Mammary microvascular endothelial cell (primary cell): Measurements from ENCODE around the genes PHF5A and CYP2D6.

DNA sequence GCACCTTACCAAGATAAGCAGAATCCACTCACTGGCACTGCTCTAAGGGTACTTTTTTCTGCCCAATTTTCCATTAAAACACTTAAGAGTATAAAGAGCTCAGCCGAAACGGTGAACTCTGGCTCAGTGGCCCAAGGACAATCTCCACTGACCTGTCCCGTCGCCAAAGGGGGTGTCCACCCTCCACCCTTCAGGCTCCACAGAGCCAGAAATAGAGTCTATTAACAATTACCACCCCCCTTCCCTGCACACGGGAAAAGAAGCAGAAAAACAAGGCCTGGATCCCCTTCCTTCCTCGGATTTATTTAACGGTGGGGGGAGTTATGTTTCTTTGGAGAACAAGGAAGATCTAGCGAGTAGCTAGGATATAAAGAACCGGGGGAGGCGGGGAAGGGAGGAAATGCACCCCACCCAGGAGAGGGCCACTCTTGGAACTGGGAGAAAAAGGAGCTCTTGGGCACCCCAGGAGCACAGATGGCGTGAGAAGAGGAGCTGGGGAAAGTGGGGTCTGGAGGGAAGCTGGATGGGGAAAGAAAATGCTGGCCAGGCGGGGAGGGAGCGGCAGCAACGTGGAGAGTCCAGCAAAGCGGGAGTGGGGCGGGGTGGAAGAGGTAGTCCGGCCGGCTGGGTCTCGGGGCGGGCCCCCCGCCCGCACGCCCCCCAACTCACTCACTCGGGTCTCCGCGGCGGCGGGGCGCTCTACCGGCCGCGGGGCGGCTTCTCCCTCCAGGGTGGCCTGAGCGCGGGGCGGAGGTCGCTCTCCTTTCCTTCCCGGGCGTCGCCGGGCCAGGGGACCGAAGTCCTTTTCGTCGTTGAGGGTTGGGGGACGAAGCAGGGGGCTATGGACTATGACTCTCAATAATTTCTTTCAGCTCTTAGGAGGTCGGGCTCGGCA lies 648 bp downstream of the TOB2 start:
- RAMPAGE, long total RNA: no peak

GRCh38 chr22:41468567-41468932 lies at the start of gene PHF5A:
PHF5A (minus strand) TSS chr22:41468692.
- RAMPAGE, long total RNA: start-site peak on the minus strand at chr22:41468659-41468691, 1,012 and 203 reads in 2 replicates

GRCh38 chr22:41511504-41512093 lies 32.7 kb downstream of the POLR3H start:
- RAMPAGE, long total RNA: no peak

DNA sequence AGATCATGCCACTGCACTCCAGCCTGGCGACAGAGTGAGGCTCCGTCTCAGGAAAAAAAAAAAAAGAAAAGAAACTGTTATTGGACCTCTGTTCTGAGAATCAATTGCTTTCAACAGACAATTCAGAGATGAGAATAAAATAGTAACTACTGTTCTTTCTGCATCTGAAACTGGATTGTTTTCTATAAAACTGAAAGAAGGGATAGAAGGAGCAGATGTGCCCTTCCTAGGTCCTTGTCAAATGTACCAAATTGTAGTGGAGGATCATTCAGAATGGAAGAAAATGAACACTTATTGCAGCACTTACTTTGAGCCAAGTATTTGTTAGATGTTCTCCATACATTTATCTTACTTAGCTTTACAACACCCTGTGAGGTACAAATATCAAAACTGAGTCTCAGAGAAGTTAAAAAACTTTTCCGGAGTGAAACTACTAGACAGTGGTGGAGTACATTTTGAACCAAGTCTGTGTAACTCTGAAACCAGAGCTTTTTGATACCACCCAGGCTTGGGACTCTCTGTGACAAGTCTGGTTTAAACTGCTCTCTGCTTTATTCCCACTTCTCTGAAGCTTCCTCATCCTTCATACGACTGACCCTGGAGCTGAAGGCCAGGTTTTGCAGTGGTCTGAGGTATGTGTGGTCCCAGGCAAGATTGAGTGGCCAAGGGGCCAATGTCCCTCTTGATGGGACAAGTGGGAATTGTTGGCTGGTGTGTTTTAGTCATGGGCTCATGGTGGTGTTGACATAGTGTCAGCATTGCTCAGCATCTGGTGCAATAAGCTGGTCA lies 48.3 kb upstream of the CCDC134 start:
- RAMPAGE, long total RNA: no peak

DNA sequence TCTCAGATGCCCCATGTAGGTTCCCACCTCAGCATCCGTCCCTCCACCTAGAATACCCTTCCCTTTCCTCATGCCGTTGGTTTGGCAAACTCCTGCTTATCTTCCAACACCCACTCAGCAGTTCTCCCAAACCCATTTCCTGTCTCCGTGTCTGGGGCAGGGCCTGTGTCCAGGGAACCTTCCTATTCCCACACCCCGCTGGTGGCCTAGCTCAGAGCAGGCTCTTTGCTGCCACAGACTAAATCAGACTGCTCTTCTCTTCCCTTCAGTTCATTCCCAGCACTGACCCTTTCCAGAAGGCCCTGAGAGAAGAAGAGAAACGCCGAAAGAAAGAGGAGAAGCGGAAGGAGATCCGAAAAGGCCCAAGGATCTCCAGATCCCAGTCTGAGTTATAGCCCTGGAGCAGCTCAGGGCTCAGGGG lies 7.5 kb upstream of the SREBF2 start:
- RAMPAGE, long total RNA: no peak

DNA sequence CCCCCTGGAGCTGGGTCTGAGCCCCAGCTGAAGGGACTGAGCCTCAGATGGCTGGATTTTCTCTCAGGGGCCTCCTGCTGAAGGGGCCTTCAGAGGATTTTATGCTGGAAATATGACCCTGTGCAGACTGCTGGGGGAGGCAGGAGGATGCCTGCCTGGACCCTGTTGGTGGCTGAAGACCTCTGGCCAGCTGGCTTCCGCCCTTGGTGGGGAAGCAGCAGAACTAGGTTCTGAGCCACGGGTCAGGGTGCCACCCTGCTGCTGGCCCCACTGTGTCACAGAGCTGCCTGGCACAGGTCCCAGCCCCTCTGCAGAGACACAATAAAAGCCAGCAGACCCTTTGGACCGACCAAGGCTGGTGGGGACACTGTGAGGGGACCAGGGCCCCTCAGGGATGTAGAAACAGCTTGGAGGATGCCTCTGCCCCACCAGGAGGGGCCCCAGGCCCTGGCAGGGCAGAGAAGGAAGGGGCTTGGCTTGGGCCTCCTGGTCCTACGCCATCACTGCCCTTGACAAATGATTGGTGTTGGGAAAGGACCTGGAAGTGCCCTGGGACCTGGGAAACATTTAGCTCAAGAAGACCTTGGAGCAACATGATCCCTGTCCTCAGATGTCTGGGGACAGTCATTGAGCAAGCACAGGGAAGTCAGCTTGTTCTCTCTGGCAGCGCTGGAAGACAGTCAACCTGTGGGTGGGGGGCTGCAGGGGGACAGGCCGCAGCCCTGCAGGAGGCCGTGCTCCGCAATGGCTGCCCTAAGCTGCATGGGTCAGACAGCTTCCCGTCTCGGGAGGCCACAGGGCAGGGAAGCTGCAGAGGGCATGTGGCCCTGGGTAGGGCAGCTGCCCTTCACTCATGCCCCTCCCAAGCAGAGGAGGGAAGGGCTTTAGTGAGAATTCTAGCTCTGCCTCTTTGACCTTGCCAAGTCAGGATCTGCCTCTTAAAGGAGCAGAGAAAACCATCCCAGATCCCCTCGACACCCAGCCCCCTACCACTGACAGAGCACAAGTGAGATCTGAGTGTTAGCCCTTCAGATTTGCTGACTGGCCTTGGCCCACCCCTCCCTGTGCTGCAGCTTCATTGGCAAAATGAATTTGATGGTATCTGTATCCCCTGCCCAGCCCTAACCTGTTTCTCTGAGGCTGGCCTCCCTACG lies 6.6 kb upstream of the SREBF2 start:
- RAMPAGE, long total RNA: no peak

DNA sequence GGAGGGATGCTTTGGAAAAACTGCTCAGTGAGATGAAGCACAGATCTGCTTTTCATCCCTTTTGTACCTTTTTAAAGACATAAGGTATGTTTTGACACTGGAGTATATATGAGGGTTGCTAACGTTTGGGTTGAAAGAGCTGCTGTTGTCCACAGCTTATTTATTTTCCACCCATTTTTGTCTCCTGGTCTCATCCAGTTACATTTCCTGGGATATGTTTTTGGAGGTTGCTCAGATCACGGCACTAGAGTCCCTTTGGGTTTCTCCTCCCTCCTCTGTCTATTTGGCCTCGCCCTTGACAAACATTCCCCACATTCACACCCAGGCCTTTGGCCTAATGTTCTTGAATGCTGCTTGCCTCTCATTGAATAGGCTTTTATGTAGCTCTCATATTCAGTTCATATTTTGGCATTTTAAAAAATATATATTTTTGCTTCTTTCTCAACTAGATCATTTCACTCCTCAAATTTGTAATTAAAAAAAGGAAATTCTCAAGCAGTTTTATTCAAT lies 8.4 kb downstream of the SREBF2 start:
- RAMPAGE, long total RNA: no peak

DNA sequence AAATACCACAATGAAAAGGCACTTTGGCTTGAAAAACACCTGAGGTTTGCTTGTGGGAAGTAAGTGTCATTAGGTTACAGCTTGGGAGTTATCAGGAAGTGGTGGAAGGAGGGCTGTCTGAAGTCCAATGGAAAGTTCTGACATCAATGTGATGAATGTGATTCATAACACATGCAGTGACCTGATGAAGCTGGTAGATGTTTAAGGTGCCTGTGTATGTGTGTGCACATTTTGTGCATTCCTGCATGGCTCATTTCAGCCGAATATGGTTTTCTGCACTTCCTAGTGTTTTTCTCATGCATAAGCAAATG lies 26.2 kb downstream of the SREBF2 start:
- RAMPAGE, long total RNA: no peak

DNA sequence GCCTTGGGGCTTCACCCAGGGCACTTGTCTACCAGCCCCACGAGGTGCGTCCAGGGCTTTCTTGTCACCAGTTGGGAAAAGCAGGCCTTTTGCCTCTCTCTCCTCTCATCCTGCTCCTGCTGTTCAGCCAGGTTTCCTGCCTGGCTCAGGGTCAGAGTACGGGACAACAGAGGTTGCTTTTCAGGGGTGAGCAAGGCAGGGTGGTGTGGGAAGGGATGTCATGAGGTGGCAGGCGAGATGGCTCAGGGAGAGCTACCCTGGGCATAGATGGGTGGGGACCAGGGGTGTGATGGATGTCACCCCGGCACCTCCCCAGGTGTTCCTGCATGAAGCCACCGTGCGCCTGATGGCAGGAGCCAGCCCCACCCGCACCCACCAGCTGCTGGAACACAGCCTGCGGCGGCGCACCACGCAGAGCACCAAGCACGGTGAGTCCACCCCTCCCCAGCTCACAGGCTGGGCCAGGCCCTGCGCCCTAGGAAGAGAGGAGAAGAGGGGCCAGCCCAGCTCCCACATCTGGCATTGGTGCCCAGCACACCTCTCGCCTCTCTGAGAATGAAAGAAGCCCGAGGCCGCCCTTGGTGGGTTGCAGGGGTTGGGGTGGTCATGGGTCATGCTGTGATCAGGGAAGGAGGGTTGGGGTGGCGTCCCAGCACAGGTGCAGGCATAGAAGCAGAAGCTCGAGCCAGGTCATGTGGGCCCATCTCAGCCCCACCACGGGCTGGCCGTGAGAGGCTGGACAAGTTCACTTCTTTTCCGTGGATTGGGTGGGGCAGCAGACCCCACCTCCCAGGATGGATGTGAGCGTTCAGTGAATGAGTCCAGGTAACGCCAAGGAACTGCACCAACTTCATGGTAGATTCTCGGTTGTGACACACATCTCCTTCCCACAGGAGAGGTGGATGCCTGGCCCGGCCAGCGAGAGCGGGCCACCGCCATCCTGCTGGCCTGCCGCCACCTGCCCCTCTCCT lies 10.0 kb downstream of the SHISA8 start:
- RAMPAGE, long total RNA: no peak

DNA sequence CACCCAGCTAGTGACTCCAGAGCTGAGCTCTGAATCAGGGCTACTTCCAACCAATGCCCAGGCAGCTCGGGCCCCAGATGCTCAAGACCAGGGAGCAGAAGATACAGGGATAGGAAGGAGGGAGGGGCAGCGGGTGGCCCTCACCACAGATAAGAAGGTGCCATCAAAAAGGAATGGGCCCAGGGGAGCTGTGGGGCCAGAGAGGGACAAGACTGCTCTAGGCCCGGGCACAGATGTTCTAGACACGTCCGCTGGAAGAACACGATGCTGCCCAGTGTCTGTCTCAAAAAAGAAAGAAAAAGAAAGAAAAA lies 7.5 kb downstream of the CENPM start:
- RAMPAGE, long total RNA: no peak

DNA sequence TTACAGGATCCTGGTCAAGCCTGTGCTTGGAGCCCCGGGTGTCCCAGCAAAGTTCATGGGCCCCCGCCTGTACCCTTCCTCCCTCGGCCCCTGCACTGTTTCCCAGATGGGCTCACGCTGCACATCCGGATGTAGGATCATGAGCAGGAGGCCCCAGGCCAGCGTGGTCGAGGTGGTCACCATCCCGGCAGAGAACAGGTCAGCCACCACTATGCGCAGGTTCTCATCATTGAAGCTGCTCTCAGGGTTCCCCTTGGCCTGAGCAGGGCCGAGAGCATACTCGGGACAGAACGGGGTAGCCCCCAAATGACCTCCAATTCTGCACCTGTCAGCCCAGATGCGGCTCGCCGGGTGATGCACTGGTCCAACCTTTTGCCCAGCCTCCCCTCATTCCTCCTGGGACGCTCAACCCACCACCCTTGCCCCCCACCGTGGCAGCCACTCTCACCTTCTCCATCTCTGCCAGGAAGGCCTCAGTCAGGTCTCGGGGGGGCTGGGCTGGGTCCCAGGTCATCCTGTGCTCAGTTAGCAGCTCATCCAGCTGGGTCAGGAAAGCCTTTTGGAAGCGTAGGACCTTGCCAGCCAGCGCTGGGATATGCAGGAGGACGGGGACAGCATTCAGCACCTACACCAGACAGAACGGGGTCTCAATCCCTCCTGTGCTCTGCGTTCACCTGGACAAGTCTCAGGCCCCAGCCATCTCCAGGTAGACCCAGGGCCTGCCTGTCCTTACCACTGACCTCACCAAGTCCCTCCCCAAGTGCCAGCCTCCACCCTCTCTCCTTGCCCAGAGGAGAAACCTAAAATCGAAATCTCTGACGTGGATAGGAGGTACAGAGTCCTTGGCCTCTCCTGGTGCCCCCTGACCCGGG lies 2.6 kb downstream of the CYP2D6 start:
- RAMPAGE, long total RNA: no peak

GRCh38 chr22:42130593-42131323 lies at the start of gene CYP2D6:
CYP2D6 (minus strand) TSS chr22:42130810.
- RAMPAGE, long total RNA: no peak

DNA sequence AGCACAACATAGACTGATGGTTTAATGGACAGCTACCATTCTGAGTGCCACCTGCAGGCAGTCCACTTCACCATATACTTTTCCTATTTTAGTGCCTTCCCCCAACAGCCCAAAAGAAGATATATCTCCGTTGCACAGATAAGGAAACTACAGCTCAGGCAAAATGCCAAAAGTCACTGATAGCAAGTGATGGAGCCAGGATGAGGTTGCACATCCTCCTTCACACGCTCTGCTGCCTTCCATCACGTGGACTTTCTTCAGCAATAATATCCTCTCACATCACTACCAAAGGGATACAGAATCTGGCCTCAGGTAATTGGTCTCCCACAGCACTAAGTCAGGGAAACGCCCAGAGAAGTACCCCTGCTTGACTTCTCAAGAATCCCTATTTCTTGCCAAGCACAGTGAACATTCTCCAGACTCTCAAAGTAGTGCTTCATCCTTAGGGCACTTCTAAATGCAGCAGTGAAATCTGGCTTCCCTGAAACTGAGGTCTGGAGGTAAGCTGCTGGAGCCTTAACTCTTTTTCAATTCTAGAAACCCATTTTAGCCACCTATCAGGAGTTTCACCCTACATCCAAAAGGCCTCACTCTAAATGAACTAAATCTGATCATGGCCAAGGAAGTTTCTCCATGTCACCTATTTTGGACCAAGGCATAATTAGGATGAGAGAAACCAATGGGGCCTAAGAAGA lies 7.3 kb downstream of the TCF20 start:
- RAMPAGE, long total RNA: no peak

GRCh38 chr22:42293125-42293341 lies 22.6 kb upstream of the TCF20 start:
- RAMPAGE, long total RNA: no peak

GRCh38 chr22:42344456-42345311 lies 74.2 kb upstream of the TCF20 start:
- RAMPAGE, long total RNA: no peak

- RAMPAGE, long total RNA: no peak
These were observed 55.5 kb downstream of the NFAM1 start for GRCh38 chr22:42376655-42377151.

DNA sequence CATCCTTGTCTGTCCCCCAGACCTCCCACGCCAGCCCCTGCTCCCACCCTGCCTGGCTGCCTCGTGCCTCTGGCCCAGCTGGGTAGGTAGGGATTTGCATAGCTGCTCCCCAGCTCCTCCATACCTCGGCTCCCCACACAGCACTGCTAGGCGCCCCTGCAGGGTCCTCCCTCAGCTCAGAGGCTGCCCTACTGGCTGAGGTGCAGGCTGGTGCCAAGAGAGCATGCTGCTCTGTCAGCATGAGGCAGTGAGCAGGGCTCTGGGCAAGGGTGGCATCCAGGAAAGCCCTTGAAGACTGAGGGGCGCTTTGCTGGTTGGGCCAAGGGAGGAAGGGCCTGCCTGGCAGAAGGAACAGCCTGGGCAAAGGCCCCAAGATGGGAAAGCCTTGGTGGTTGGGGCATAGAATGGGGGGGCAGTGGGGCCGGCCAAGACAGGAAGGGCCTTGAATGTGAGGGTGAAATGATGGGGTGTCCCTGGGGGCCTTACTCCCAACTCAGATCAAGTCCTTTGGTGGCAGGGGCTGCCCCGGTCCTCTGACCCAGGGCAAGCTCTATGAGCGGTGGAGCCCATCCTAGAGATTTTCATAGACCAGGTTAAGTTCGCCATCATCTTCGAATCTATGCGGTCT lies 47.5 kb downstream of the NFAM1 start:
- RAMPAGE, long total RNA: no peak

DNA sequence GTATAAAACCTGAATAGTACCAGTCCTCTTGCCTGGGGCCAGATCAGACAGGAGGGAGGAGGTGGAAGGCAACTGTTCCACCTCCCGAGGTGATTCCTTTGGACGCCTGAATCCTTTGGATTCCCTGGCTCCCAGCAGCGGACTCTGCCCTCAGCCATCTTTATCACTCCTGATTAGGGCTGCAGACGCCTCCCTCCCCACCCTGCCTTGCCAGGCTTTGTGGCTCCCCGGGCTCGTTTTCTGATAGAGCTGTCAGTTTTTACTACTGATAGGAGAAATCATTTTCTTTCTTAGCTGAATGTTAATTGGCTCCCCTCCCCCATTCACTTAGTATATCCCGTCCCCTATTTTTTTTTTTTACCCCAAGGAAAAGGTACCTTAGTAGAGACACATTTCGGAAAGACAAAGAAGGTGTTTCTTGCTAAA lies 27.5 kb upstream of the NFAM1 start:
- RAMPAGE, long total RNA: no peak

DNA sequence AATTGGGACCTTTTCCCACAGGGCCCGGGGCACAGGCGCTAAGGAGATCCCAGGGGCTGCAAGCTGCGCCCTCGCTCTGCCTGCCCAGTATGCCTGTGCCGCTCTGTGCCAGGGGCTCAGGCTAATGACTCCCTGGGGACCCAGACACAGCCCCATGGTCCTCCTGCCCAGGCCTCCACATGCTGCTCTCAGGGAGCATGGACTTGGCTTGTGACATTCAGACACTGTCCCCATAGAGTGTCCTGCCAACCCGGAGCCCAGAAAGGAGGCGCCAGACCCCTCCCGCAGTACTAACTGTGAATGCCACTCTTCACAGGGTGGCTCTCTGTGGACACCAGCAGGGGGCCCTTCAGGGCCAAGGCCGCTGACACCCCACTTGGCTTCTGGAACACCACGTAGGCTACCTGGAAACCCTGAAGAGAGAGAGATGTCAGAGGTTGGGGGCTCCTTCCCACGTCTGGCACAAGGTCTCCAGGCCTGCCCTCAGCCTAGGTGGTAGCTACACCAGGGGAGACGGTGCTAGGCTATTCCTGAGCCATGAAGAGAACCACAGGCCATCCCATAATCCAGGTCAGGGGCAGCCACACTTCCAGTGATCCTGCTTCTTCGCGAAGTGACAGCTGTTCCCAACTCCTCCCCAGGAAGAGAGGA lies 23.1 kb downstream of the SERHL2 start:
- RAMPAGE, long total RNA: no peak

DNA sequence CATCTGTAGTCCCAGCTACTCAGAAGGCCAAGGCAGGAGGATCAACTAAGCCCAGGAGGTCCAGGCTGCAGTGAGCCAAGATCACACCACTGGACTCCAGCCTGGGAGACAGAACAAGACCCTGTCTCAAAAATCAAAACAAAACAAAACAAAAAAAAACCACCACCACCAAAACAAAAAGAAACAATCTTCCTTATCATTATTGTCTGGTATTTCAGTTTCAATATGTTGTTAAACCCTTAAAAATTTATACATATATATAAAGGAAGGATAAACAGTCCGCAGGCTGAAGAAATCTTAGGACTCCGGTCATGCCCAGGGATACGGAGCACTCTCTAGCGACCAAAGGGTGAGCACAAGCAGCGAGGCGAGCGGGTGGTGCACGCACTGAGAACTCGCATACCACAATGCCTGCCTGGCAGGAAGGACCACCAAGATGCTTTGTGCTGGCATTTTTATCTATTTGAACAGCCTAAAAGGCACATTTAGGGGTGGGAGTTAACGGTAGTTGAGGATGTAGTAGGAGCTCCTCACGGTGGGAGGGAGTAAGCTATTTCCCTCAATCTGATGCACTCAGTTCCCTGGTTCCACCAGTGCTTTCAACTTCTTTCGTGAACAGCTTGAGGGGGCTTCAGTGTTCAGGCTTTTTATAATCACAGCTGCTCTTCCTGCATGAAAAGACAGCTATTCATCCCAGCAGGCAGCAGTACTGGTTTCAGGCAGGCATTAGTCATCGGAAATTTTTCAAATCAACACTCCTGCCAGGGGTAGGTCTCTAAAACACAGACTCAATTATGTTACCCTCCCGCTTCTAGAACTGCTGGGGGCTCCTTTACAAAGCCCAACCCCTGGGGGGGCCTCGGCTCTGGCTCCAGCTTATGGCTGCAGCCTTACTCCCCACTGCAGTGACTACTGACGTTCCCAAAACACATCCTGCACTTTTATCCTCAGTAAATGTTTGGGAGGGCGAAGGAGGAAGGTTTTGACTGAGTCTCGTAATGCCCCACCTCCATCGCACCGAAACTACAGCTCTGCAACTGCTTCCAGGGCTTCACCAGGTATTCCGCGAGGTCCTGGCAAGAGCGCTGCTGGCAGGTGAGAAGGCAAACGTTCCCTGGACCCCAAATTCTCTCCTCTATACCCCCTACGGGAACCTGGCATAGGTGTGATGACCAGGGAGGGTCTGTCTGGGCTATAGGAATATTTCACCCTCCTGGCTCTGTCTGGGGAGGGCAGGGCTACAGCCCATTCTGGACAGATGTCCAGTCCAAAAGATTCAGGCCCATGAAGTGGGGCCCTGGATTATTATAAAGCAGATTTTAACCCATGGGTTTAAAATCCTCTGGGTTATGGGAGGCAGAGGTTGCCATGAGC lies 5.9 kb downstream of the POLDIP3 start:
- RAMPAGE, long total RNA: no peak